ENCODE results near the genes NOS3 and IQCA1L.

DNA sequence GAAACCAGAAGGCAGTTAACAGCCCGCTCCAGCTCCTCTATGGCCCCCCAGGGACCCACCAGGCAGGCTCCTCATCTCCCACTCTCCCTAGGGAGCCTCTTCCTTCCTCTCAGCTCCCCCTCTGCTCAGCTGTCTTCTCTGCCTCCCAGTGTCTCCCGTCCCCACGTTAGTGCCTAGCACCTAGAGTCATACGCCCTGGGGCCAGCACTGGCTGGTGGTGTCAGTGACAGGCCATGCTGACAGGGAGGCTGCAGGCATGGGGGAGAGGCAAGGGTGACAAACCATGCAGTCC, 17.2 kb downstream of the KCNH2 start:
- RRBS = no CpG with 5 or more reads among the region's 4 CpGs

DNA sequence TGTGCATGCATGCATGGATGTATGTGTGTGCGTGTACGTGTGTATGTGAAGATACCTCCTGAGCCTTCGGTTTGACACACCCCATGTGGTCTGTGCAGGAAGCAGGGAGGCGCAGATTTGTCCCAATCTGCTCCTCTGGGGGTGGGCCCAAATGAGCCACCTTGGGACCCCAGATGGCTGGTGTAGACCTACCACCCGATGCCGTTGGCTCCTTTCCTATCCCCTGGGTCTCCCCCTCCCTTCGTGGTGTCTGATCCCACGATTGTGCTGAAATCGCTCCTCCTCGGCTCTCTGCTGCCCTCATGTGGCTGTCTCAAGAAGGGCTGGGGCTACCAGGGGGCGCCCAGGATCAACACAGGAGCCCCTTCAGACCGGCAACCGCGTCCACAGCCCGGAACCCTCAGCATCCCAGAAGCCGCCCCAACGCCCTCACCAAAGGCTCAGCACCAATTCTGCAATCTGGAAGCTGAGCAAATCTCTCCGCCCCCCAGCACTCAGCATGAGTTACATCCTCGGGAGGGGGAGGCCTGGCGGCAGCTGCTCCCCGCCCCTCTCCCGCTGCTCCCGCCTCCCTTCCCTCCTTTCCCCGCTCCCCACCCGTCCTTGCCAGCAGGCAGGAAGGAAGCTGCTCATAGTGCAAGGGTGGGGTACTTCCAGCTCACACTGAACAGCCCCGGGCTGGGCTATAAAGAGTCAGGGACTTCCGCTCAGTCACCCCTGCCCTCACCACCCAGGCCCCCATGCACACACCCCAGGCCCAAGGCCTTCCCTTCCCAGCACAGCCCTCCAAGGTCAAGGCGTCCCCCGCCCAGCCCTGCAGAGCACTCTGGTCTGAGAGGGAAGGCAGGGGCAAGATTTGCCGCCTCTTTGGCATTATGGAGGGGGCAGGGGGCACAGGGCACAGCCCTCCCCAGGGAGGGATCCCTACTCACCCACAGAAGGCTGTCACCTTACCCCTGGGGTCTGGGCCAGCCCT, 2.2 kb upstream of the NOS3 start:
- RRBS = no CpG with 5 or more reads among the region's 30 CpGs

DNA sequence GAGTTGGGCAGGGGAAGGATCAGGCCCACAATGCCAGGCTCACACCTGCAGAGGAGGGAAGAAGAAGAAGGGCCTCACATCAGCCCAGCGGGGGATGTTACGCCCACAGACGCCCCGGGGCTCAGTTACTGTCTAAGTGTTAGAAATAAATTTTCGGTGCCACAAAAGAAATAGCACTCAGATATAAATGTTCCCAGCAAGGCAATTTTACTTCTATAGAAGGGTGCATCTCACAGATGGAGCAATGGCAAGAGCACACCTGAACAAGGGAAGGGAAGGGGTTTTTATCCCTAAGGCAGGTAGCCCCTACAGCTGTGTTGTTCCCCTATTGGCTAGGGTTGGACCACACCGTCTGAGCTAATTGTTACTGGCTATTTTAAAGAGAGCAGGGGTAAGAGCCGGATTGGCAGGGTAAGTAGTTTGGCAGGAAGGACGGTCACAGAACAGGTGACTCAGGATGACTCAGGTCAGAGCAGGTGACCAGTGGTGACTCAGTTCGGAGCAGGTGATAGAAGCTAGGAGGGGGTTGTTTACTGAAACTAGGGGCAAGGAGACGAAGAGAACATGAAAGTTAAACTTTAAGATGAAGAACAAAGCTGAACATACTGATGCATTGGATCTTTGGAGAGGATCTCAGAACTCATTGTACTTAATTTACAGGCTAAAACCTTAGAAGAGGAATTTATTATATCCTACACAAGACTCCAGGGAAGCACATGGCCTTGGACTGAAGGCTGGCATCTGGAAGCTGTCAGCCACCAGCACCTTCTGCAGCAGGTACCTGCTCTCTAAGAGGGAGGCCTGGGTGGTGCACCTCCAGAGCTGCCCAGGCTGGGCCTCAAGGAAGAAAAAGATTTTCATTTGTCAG, at the start of gene NOS3:
Gene NOS3 (plus strand): TSS at position 494 of the 868 bp plus-strand sequence.
- RRBS = no CpG with 5 or more reads among the region's 10 CpGs

DNA sequence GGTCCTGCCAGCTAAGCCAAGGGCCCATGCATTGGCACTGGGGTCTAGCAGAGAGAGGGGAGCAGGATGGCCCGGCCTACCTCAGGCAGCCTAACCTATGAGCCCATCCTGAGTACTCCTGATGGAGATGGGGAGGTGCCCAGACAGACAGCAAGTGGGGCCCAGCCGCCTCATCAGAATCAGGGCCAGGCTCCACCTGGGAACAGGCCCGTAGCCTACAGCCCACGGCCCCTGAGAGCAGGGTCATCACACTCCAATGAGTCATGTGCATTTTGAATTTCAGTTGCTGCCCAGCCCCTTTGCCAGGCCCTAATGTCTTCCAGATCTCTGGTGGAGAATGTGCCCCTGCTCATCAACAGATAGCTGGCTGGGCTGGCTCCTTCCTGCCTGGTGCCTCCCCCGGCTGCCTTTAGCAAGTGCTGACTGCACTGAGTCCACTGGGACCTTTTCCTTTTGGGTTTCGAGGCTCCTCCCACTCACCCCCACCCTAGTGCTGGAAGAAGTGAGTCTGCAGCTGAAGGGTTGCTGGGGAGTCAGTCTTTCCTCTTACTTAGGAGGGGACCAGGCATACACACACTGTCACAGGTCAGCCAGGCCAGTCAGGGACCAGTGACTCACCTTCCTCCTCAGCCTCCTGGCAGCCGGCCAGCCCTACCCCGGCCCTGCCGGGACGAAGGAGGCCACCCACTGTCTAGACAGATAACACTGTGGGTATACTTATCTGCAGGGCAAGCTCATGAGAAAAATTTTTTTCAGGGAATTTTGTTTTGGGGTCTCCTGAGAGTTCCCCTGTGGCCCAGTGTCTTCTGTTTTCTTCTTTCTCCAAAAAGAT, 9.2 kb upstream of the ASIC3 start:
- RRBS = no CpG with 5 or more reads among the region's 10 CpGs

- RRBS = no CpG with 5 or more reads among the region's 2 CpGs
Observed at GRCh38 chr7:151176674-151177222, 9.3 kb upstream of the GBX1 start.

- RRBS = no CpG with 5 or more reads among the region's 11 CpGs
Observed at GRCh38 chr7:151205360-151205883, at the start of gene IQCA1L. Gene IQCA1L (minus strand): TSS chr7:151205496.

DNA sequence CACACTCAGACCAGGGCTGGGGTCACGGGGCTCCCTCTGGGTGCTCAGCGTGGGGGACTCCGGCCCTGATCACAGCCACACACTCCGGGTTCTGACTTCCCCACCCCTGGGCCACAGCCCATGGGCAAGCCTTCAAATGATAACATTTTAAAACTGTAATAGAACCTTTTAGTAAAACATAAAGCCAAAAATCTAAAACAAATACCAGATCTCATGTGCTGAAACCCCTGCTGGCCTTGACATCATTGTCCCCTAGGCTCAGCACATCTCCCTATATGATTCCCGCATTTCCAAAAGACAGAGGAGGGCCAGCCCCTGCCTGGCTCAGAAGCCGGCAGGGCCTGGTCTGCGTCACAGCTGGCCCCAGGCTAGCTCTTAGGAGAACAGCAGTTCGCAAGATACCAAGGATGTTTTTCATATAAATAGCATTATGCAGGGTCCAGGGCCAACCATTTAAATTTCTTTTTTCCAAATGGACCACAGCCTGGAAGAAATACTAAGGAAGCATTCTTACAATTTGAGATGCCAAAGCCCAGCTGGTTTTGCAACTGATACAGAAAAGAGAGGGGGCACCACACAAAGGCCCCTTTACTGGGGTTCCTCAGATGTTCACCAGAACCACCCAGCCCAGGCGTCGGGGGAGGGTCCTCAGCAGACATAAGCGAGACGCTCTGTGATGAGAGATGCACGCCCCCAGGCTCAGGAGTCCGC, 3.2 kb downstream of the CRYGN start:
- RRBS = no CpG with 5 or more reads among the region's 14 CpGs

DNA sequence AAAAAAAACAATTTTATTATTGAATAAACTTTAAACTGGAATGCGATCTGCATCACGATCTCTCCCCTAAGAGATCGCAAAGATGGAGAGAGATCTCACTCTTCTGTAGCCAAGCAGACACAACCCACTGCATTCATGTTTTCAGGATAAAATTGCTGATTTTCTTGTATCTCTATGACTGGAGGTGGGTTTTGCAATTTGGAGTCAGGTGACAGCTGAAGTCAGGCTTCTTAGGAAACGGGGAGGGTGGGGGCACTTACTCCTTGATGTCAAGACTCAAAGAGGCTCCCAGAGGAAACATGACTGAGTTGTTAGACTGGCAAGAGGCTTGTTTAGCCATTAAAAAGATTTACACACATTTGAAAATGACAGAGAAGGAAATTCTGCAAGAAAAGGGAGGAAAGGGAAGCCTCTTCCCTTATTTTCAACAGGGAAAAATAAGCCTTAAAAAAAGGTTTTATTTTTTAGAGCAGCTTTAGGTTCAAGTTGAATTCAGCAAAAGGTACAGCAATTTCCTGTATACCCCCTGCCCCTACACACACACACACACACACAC, 1.5 kb upstream of the CRYGN start:
- RRBS = no CpG with 5 or more reads among the region's 4 CpGs

GRCh38 chr7:151494470-151494925, 25.2 kb downstream of the RHEB start:
- RRBS = no CpG with 5 or more reads among the region's 5 CpGs

- RRBS = no CpG with 5 or more reads among the region's 6 CpGs
Observed at GRCh38 chr7:151566926-151567266, 47.2 kb upstream of the RHEB start.

DNA sequence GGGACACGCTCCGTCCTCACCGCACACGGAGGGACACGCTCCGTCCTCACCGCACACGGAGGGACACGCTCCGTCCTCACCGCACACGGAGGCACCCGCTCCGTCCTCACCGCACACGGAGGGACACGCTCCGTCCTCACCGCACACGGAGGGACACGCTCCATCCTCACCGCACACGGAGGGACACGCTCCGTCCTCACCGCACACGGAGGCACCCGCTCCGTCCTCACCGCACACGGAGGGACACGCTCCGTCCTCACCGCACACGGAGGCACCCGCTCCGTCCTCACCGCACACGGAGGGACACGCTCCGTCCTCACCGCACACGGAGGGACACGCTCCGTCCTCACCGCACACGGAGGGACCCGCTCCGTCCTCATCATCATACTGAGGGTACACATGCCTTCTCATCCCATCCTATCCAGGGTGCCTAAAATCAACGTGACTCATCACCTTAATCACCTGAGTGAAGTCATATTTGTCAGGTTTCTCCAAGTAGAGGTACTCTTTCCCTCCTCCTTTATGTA, 83.6 kb upstream of the RHEB start:
- RRBS = no CpG with 5 or more reads among the region's 50 CpGs

- RRBS = no CpG with 5 or more reads among the region's 11 CpGs
Observed at GRCh38 chr7:151669110-151670119, 149.7 kb upstream of the RHEB start.

DNA sequence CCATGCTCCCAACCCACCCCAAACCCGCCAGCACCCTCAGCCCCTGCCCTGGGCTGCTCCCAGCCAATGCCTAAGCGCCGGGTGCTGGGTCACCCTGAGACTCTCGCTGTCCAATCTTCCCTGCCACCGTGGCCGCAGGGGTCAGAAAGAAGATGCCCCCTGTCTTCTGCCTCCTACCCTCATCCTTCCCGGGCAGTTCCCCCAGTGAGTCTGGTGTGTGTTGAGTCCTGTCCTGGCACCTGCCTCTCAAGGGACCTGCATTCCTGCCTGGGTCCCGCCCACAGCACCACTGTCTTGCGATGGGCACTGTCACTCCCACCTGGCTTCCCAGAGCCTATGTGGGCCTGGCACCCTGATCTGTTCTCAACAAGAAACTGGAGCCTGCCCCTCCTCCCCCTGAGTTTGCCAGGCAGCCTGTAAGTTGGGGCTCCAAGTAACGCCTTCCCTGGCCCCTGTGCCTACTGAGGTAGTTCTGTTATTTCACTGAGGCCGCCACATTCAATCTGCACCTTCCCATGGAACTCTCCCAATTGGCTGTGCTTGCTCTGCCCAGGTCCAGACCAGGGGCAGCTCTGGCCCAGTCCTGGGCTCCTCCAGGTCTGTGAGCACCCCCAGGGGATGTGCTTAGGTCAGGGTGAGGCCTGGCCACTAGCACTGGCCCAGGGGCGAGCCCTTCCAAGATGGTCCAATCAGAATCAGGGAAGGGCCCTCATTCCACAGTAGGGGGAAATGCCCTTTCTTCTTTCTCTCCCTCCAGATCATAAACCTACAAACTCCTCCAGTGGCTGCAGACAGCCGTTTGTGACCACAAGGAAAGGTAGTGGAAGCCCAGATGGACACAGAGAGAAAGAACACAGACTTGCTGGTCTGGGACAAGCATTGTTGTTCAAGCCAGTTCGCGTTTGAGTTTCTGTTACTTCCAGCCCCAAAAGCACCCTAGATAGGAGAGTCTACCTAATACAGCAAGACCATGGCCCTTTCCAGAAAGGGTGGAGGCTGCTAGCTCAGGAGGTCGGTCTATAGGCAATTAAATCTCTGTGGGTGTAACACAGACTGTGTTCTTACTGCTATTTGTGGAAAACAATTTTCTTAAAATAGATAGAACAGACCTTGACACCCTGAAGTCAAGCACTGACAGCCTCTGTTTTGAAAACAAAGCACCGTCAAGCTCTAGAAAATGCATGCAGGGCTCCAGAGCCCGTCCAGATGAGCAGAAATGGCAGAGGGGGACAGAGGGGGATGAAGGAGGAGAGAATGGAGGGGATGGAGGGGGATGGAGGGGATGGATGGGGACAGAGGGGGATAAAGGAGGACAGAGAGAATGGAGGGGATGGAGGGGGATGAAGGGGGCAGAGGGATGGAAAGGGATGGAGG, 157.0 kb downstream of the PRKAG2 start:
- RRBS = 67% methylated on average over 1 of the region's 18 CpGs

GRCh38 chr7:151778401-151779205, 98.3 kb downstream of the PRKAG2 start:
- RRBS = no CpG with 5 or more reads among the region's 5 CpGs

GRCh38 chr7:151824256-151824955, 52.5 kb downstream of the PRKAG2 start:
- RRBS = no CpG with 5 or more reads among the region's 17 CpGs

DNA sequence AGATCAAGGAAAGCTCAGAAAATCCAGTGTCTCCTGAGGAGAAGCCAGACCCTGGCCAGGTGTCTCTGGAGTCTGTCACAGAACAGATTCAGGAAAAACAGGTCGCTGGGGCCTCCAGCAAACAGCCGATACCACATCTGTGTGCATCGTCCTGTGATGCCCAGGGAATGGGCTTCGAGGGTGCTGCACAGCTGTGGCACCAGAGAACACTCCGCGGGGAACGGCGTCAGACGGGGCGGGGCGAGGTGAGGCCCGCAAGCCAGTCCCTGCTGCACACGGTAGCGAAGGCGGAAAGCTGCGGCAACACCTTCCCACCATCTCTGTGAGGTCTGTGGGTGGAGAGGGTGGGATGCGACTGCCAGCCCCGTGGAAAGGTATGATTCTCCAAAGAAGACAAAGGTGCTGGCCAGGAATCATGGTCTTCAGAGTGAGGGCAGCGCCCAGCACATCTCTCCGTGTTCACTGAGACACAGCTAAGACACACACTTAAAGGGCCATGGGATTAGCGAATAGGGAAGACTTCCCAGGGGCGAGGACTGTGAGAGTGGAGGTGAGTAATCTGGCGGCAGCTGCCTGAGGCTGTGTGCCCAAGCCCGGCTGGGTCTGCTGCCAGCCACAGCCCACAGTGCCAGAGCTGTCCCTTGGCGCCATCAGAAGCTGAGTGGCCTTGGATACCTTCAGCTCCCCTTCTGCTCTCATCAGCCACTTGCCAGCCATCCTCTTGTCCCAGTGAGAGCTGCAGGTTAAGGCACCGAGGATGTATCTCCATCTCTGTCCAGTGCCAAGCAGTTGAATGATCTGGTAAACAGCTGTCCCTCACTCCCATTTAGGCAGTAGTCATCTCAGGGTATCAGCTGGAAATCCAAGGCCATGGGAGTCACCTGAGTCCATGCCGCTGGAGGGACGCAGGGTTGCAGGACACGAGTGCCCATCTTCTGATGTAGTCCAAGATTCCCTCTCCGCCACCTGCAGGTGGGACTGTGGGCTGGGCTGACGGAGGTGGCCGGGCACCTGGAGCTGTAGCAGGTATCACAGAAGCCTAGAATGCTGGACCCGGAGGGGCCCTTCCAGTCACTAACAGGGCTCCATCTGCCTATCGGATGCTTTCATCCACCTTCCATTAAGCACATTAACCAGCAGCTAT, 17.5 kb downstream of the PRKAG2 start:
- RRBS = 0% methylated on average over 1 of the region's 34 CpGs

DNA sequence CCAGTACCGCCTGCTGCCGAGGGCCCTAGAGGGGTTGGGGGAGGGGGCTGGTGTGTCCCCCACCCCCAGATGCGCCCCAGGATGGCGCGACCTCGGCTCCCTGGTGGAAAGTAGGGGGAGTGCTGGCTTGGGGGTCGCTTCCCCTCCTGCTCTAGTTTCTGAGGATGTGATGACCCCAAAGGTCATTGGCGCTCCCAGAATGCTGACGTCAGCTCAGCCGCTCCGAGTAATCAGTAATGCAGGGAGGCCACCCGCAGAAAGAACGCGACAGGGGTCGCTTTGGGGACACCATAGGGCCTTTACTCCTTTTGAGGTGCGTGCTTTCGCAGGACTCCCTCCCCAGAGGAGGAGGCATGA, 1.1 kb upstream of the PRKAG2 start:
- RRBS = no CpG with 5 or more reads among the region's 17 CpGs

- RRBS = no CpG with 5 or more reads among the region's 20 CpGs
Observed at GRCh38 chr7:151896962-151897950, 20.3 kb upstream of the PRKAG2 start.

DNA sequence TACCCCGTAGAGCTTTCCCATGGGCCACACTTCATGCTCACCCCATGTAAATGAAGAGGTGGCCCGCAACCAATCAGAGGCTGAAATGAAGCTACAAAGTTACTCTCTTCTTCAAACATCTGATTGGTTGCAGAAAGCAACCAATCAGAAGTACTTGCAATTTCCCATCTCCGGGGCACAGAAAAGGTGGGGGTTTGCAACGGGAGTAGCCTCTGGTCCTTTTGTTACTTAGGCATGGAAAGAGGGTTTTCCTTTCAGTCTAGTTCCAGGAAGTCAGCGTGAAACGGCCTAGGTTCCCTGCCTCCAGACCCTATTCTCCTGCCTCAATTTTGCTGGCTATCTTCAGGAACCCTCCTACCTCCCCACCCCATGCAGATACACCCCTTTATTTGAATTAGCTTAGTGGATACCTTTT, 15.1 kb upstream of the GALNTL5 start:
- RRBS = no CpG with 5 or more reads among the region's 6 CpGs

GRCh38 chr7:152143144-152143720, 117.8 kb downstream of the GALNT11 start:
- RRBS = no CpG with 5 or more reads among the region's 5 CpGs